ENCODE measurements around the genes TRNT1 and CRBN.

- PRO-cap, result no peak
- RRBS, result no CpG with 5 or more reads among the region's 7 CpGs
Observed at GRCh38 chr3:278294-278766, 81.8 kb downstream of the CHL1 start.

DNA sequence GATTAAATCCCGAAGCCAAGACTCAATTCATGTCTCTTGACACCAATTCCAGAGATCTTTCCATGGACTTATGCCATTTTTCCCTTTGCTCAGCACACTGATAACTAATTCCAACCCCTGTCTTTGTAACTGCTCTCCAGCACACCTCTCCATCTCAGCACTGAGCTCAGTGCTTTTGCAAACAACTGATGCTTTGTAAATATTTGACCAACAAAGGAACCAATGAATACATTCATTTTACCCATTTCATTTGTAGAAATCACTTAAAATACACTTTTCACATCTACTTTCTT is 249.0 kb downstream of the IL5RA start:
- PRO-cap, result no peak
- RRBS, result no CpG with 5 or more reads among the region's 1 CpG

DNA sequence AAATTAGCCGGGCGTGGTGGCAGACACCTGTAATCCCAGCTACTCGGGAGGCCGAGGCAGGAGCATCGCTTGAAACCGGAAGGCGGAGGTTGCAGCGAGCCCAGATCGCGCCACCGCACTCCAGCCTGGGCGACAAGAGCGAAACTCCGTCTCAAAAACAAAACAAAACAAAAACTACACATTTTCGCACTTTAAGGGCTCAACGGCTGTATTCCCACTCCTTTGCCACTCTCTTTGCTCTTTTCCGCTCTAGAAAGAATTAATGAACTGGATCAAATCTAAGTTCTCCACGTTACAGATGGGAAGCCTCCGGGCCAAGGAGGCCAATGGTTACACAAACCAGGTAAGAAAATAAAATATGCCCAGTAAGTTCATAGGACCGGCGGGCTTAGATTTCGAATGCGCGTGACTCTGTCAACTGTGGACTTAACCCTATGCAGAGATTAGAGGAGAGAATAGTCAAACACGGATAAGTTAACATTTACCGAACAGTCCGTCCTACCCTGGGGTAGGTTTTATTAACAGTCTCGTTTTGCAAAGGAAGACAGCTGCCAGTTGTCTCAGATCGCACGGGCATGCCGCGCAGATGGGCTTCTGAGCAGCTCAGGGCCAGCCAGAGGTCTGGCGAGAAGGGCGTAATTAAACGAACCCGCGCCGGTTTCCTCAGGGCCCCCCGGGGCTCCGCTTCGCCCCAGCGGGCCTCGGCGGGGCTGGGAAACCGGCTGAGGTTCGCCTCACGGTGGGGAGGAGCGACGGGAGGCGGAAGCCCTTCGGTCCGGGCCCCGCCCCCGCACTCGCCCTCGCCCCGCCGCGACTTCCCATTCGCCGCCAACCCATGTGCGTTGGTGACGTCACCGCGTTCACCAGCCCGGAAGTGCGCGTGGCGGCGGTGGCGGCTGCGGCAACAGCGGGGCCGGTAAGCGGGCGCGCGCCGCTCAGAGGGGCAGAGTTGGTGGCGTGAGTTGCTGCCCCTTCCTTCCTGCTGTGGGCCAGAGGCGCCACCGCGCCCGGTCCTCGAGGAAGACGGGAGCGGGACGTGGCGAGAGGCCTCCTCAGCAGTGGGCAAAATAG is at the start of gene TRNT1:
TRNT1 (plus strand) TSS at position 866 of the 1,071 bp plus-strand sequence.
- PRO-cap, result bidirectional peak, plus-strand start at position 481 of the sequence, minus-strand start at position 328 of the sequence; bidirectional peak, plus-strand start at position 946 of the sequence, minus-strand start at position 712 of the sequence
- RRBS, result 2% methylated on average over 48 of the region's 89 CpGs

GRCh38 chr3:3178920-3180066 is at the start of gene CRBN:
Gene CRBN, minus strand, starts transcription at chr3:3179691.
- PRO-cap, result bidirectional peak, plus-strand start at chr3:3179807, minus-strand start at chr3:3179691
- RRBS, result 3% methylated on average over 30 of the region's 68 CpGs

DNA sequence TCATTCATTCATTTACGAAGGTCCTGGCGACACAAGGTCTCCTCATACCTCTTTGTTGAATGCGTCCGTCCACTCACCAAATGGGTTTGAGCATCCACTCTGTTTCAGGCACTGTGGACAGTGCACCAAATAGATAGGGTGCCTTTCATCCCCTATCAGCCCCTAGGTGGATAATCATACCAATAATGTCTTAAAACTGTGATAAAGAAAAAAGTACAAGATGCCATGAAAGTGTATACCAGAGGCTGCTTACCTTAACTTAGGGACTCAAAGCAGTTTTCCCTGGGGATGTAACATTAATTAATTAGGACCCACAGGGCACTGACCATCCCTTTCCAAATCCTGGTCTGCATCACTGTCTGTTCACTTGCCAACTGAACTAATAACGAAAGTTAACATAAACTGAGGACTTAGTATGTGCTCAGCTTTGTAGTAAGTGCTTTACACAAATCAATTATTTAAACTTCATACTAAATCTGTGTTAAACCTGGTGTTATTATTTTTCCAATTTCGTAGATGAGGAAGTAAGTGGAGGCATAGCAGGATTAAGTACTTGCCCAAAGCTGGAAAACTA is 37.1 kb upstream of the LRRN1 start:
- PRO-cap, result no peak
- RRBS, result no CpG with 5 or more reads among the region's 6 CpGs

GRCh38 chr3:3962937-3963731 is 163.9 kb downstream of the LRRN1 start:
- PRO-cap, result no peak
- RRBS, result no CpG with 5 or more reads among the region's 33 CpGs

GRCh38 chr3:4493645-4493969 is 459 bp downstream of the ITPR1 start:
- PRO-cap, result no peak
- RRBS, result 25% methylated on average over 1 of the region's 6 CpGs

DNA sequence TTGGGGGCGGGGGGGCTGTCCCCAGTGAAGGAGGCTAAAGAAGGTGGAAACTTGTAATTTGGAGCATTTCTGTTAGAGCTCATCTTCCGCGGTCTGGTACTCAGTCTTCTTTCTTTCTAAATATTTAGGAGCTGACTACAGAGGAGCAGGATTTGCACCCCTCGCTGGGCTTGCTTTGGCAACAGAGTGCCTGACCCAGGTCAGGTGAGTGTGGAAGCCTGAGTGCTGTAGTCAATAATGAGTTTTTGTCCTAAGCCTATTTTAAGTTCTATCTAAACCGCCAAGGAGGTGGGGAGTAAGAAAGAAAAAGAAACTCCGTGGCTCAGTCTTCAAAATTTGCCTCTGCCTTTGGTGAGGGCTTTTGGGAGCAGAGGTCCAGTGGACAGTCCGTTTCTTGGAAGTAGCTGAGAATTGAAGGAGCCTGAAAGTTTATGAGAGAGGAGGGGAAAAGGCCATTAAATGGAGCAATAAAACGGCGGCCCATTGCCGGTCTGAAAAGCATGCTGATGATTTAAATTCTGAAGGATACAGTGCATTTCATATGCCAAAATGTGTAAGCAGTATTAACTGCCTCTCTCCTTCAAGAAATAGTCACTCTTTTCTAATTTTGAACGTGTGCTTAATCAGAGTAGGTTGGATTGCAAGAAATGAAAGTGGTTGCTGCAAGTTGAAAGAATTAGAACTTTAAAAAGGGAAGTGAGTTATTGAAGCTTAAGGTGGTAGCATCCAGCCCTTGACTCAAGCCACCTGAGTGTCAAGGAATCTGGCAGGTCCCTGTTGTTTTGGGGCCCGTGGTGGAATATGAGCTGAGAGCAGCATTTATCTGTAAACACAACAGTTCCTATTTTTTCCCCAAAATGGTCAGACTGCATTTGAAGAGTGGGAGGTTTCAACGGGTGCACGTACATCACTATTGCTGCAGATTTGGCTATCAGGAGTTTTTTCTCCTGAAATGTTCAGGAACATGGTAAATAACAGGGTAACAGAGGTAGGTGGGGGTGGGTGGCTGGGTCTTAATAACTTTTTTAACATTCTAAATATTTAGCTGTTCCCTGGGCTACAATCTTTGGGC is 1.5 kb downstream of the ITPR1 start:
- PRO-cap, result no peak
- RRBS, result no CpG with 5 or more reads among the region's 14 CpGs

DNA sequence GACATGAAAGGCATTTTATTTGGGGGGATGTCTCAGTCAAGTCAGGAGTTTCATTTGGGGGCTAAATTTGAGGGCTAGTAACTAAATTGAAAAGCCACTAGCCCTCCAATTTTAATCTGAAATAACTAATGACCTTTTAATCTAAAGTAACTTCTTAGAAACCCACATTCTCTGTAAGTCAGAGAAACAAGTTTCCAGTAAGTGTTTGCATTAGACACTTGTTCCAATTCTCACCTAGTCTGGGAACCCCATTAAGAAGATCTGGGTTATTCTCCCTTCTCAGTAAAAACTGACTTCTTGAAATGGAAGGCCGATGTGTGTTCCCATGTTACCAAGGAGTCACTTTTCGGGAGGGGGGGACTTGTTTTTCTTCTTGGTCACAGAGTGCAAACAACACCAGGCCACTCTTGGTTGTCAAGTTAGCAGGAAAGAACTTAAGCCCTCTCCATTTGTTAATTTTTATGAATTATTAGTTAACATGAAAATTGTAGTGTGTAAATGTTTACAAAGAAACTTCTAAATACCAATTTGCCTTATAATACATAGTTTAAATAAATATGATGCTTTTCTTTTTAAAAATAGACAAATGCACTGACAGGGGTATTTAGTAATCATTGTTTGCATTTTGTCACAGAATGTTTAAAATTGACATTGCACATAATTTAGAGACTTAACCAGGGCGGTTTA is 55.6 kb downstream of the ITPR1 start:
- PRO-cap, result no peak
- RRBS, result no CpG with 5 or more reads among the region's 3 CpGs

DNA sequence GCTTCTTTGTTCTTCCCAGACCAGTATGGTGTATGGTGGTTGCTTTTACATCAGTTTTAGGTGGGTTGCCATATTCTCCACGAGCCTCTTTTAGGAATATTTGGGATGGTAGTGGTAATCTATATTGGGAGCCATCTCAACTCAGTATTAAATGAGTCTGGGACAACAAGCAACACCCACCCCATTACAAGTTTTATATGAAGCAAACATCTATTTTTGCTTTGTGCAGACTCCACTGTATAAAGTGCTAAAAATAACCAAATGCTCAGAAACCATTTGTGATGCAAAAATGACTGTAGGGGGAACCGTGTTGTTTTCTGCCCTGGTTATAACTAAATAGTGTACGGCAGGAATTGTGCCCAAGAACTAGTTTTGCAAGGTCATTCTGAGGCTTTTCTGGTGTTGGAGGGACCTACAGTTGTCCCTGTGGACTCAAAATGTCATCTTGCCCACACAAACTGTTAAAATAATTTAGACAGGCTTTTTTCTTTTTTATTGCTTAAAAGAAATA is 88.3 kb downstream of the ITPR1 start:
- PRO-cap, result no peak
- RRBS, result no CpG with 5 or more reads among the region's 3 CpGs

DNA sequence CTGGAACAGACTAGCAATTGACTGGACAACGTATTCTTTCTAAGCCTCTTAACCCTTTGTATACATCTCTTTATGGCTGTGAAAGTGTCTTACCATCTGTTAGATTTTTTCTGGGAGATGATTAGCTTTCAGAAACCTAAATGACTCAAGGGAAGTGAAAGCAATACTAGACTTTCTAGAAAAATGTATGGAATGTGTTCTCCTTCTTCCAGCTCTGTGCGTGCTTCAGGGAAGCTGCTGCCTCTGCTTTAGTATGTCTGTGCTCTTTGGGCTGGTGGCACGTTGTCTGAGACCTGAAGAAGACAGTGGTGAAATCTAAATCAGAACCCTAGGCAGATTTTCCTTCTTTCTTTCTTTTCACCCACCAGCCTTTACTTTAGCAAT is 89.5 kb downstream of the ITPR1 start:
- PRO-cap, result no peak
- RRBS, result no CpG with 5 or more reads among the region's 3 CpGs

GRCh38 chr3:4718596-4719639 is 225.8 kb downstream of the ITPR1 start:
- PRO-cap, result no peak
- RRBS, result 89% methylated on average over 3 of the region's 18 CpGs

GRCh38 chr3:4721415-4722015 is 228.4 kb downstream of the ITPR1 start:
- PRO-cap, result no peak
- RRBS, result no CpG with 5 or more reads among the region's 9 CpGs

DNA sequence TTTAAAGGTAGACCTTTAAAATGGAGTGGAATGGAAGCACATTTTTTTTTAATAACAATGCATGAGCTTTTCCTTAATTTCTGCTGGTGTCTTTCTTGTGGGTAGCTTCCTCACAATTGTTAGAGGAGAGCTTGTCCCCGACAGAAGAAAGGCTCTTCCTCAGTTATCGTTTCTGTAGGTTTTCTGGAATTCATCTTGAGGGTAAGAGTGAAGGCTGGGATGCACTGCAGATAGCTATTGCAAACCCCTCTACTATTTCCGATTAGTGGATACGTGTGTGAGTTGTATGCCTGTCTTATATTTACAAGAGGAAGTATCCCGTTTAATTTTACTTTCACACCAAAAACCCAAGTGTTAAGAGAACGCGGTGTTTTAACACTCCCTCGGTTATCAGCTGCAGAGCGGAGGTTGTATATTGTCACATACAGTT is 230.8 kb upstream of the BHLHE40 start:
- PRO-cap, result no peak
- RRBS, result no CpG with 5 or more reads among the region's 9 CpGs

GRCh38 chr3:4794582-4795335 is 184.5 kb upstream of the BHLHE40 start:
- PRO-cap, result no peak
- RRBS, result 94% methylated on average over 4 of the region's 18 CpGs

DNA sequence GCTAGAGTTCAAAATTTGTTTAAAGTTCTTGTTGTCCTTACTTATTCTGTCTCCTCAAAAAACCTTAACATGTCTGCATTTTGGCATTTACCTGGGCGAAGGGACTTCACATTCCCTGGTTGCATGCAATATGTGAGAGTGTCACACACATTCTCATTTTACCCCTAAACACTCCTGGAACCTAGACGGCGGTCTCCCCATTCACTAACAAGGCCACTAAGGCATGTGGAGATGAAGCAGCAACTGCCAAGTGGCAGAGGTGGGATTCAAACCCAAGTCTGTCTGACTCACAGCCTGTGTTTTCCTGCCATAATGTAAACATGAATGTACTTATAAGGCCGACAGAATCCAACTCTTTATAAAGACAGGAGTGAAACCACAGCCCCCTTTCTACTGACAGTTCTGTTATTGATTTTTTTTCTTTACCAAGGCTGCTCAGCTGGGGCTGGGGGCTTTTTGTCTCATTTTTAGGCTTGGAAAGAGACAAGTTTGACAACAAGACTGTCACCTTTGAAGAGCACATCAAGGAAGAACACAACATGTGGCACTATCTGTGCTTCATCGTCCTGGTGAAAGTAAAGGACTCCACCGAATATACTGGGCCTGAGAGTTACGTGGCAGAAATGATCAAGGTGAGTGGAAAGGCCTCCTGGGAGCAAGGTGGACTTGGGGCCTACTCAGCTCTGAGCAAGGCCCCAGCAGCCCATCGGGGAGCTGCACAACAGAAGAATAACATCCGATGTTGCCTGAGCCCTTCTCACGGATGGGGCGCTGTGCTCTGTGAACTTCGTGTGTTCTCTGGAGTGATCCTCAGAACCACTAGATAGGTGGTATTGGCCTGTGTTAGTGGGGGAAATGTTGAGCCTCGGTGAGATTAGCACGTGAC is 161.4 kb upstream of the BHLHE40 start:
- PRO-cap, result no peak
- RRBS, result no CpG with 5 or more reads among the region's 14 CpGs

- PRO-cap, result no peak
- RRBS, result no CpG with 5 or more reads among the region's 3 CpGs
Observed at GRCh38 chr3:4831624-4831948, 147.7 kb upstream of the BHLHE40 start.

DNA sequence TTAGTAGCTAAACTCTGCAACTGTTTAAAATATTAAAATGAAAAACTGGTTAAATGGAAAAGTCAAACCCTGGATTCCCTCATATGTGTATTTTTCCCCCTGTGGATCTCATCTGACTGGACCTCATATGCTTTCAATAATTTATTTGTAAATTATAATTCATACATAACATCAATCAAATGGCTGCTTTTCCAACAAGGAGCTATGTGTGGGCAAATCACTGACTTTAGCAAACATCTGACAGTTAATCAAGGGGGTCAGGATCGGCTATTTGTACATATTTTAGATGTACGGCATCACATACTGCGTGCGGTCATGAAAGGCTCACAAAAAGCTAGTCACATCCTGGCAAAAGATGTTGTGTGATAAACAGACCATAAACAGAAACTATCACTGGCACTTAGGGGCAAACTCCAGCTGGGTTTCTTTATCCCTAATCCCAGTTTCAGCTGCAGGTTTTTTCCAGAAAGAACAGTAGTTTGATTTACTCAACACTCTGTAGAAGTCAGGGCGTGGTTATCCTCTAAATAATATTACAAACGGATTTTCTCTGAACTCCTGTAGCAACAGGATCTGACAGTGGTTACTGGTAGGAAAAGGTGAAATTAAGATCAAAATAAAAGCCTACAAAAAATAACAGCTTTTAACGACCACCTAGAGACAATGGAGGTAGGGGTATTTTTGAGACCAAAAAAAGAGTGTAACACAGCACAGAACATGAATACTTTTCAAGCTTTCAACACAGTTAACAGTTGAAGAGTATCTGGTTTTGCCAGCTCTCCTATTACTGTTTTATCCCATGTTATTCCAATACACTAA is 112.4 kb upstream of the BHLHE40 start:
- PRO-cap, result no peak
- RRBS, result no CpG with 5 or more reads among the region's 7 CpGs

DNA sequence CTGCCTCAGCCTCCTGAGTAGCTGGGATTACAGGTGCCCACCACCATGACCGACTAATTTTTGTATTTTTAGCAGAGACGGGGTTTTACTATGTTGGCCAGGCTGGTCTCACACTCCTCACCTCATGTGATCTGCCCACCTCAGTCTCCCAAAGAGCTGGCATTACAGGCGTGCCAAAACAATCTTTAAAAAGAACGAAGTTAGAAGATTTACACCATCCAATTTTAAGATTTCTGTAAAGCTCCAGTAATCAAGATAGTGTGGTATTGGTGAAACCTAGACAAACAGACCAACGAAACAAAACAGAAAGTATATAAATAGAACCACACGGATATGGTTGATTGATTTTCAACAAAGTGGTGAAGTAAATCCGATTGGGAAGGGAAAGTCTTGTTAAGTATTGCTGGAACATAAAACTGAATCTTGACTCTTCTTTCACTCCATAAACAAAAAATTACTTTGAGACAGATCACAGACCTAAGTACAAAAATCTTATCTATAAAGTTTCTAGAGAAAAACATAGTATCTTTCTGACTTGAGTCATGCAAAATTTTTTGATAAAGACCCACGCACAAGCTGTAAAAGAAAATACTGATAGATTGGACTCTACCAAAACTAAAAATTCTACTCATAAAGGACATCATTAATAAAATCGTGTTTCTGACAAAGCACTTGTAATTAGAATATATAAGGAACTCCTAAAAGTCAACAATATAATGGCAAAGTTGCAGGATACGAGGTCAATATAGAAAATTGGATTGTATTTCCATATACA is 6.0 kb upstream of the BHLHE40 start:
- PRO-cap, result no peak
- RRBS, result no CpG with 5 or more reads among the region's 10 CpGs

DNA sequence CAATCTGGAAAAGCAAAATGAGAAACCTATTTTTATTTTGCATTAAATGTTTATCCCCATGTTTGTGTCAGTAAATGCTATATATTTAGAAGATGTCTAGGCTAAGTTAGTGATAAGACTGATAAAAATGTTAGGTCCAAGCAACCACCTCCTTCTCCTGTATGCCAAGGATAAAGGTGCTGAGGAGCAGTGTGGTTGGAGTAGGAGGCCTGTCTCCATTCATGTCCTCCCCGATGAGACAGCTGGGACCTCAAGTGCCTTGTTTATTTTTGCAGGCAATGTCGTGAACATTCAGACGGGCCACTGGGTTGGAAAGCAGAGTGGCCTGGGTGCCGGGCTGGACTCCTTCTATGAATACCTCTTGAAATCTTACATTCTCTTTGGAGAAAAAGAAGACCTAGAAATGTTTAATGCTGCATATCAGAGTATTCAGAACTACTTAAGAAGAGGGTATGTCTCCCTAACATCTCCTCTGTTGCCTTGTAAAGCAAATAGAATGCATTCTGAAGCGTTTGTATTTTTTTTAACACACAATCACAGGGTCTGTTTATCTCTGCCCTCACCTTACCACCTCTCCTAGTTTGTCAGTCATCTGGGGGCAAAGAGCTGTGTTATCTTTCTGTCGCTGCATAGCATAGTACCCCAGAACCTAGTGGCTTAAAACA is 17.4 kb downstream of the EDEM1 start:
- PRO-cap, result no peak
- RRBS, result no CpG with 5 or more reads among the region's 6 CpGs

Data from Caco-2 (cell line).